Epithelial cell of prostate (primary cell): ENCODE data around the gene NOC4L.

DNA sequence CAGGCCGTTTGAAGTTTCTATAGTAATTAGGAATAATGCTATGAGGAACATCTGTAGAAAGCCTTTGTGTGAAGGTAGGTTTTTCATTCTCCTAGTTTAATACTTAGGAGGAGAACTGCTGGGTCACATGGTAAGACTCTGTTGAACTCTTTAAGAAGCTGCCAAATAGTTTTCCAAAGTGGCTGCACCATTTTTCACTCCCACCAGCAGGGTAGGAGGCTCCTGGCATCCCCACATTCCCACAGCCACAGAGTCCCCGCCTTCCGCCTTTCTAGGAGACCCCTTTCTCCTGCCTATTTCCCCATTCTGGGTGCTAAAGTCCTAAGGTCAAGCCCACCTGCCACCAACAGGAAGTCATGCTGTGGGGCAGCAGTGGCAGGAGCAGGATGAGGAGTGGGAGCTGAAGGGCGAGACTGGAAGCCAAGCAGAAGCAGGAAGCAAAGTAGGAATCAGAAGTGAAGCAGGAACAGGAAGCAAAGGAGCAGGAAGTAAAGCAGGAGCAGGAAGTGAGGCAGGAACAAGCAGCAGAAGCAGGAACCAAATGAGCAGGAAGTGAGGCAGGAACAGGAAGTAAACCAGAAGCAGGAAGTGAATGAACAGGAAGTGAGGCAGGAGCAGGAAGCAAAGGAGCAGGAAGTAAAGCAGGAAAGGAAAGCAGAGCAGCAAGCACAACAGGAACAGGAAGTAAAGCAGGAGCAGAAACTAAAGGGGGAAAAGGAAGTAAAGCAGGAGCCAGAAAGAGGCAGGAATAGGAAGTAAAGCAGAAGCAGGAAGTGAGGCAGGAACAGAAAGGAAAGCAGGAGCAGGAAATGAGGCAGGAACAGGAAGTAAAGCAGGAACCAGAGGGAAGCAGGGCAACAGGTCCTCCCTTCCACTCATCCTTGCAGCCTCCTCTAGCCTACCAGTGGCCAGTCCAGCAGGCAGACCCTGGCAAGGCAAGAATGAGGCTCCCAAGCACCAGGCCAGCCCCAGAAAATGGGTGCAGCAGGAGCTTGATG, 38.2 kb upstream of the RIMBP2 start:
- RRBS, result no CpG with 5 or more reads among the region's 4 CpGs

- RRBS, result no CpG with 5 or more reads among the region's 11 CpGs
Measured at GRCh38 chr12:130801358-130801865, 37.6 kb downstream of the STX2 start.

GRCh38 chr12:130821200-130821948, 17.7 kb downstream of the STX2 start:
- RRBS, result no CpG with 5 or more reads among the region's 13 CpGs

DNA sequence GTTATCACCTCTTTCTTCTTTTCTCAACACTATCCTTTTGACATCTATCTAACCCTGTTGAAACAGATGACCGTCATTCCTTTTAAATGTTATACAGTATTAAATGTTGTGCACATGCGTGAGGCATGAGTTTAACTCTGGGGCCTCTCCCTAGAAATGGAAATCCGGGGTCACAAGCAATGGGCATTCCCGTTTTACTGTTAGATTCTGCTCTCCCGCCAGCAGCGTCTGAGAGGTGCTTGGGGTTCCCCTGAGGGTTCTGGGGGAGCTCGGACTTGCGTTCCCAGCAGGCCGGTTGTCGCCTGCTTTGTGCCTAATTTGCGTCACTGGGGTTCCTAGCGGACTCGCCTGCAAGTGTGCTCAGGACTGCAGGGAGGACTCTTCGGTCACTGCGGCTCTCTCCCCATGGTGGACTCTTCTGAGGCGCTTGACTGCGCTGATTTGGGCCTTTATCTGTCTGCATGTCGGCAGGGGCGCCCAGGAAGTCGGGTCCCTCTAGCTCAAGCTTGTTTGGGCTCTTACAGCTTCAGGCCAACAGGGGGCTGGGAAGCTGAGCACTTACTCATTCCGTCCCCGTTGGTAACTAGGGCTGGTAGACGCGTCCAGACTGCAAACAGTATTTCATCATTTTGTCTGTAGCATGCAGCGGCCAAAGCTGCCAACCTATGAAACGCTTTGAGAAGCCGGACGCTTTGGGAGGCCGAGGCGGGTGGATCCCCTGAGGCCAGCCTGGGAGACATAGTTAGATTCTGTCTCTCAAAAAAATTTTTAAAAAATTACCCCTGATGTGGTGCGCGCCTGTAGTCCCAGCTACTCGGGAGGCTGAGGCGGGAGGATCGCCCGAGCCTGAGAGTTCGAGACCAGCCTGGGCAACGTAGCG, 1.1 kb upstream of the RAN start:
- RRBS, result no CpG with 5 or more reads among the region's 39 CpGs

DNA sequence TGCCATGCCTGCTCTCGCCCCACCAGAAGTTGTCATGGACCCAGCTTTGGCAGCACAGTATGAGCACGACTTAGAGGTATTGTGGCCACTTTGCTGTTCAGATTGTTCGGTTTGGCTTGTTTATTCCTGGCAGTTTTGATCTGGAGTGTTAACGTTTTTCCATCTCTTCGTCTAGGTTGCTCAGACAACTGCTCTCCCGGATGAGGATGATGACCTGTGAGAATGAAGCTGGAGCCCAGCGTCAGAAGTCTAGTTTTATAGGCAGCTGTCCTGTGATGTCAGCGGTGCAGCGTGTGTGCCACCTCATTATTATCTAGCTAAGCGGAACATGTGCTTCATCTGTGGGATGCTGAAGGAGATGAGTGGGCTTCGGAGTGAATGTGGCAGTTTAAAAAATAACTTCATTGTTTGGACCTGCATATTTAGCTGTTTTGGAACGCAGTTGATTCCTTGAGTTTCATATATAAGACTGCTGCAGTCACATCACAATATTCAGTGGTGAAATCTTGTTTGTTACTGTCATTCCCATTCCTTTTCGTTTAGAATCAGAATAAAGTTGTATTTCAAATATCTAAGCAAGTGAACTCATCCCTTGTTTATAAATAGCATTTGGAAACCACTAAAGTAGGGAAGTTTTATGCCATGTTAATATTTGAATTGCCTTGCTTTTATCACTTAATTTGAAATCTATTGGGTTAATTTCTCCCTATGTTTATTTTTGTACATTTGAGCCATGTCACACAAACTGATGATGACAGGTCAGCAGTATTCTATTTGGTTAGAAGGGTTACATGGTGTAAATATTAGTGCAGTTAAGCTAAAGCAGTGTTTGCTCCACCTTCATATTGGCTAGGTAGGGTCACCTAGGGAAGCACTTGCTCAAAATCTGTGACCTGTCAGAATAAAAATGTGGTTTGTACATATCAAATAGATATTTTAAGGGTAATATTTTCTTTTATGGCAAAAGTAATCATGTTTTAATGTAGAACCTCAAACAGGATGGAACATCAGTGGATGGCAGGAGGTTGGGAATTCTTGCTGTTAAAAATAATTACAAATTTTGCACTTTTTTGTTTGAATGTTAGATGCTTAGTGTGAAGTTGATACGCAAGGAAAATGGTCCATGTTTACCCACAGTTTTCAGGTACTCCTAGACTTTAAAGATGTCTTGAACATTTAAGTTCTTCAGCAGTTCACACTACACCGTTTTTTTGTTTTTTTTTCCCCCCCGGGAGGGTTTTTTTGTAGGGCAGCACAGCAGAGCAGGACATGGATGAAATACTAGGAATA, 4.3 kb downstream of the RAN start:
- RRBS, result no CpG with 5 or more reads among the region's 16 CpGs

DNA sequence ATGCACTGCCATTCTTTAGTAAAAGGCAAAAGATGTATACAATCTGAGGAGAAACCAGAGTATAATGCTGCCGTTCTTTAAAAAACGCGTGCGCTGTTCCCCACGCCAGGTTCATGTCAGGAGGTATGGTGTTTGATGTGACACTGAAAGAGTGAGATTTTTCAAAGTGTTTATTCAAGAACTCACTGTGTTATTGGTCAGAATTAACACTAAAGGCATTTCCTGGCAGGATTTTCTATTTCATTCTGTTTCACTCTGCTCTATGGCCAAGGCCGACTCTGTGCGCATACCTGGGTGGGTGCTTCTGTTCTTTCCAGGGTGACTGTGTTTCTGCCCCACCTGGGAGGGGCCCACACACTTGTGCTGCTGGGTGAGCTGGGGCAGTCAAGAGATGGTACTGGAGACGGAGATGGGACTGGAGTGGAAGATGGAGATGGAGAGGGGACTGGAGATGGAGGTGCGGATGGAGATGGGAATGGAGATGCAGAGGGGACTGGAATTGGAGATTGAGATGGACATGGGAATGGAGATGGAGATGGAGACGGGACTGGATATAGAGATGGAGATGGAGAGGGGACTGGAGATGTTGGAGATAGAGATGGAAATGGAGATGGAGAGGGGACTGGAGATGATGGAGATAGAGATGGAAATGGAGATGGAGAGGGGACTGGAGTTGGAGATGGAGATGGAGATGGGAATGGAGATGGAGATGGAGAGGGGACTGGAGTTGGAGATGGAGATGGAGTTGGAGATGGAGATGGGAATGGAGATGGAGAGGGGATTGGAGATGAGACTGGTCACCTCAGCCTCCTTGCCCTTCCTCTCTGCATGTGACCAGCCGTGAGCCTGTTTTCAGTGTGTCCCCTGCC, 61.4 kb downstream of the ADGRD1 start:
- RRBS, result no CpG with 5 or more reads among the region's 11 CpGs

DNA sequence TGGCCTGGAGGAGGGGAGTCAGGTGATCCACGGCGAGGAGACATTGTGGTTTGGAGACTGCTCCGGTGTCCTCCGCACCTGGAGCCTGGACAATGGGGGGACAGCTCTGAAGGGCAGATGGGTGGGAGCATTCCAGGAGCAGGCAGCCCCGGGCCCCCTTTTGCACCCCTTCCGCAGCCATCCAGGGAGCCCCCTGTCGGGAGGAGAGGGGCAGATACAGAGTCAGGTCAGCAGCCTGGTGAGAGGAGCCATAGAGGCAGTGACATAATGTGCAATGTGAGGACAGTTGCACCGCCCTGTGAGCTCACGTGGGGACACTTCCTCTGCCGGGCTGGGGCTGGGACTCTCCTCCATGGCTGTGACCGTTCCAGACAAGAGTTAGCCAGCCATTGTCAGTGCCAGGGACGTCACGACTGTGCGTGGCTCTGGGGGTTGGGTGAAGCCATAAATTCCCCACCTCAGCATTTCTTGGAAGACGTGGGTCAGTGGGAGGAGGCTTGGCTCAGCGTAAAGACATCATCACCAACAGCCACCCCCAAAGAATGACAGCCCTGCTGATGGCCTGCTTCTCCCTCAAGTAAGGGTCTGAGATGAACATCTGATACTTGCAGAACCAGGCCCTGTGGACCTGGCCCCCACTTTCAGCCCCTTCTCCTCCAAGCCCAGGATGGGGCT, 93.7 kb downstream of the ADGRD1 start:
- RRBS, result 87% methylated on average over 3 of the region's 16 CpGs

- RRBS, result no CpG with 5 or more reads among the region's 19 CpGs
Measured at GRCh38 chr12:131074203-131075121, 120.8 kb downstream of the ADGRD1 start.

DNA sequence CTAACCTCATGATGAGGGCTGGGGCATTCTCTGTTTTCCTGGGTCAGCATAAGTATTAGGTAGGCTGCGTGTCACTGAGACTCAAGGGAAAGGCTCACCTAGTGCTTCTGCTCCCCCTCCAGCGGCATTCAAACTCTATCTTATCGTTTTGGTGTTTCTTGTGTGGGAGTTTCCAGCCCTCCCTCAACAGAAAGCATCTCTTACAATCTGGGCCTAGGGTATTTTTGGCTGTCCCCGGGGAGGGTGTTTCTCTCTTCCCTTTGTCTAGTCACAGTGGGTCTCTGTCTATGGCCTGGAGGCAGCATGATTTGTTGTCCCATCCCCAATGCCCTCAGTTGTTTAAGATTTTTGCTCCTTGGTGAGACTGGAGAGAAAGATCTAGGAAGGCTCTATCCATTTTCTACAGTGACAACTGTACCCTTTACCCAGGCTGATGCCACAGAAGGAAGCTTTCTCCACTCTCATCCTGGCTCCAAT, 286.0 kb downstream of the ADGRD1 start:
- RRBS, result no CpG with 5 or more reads among the region's 4 CpGs

DNA sequence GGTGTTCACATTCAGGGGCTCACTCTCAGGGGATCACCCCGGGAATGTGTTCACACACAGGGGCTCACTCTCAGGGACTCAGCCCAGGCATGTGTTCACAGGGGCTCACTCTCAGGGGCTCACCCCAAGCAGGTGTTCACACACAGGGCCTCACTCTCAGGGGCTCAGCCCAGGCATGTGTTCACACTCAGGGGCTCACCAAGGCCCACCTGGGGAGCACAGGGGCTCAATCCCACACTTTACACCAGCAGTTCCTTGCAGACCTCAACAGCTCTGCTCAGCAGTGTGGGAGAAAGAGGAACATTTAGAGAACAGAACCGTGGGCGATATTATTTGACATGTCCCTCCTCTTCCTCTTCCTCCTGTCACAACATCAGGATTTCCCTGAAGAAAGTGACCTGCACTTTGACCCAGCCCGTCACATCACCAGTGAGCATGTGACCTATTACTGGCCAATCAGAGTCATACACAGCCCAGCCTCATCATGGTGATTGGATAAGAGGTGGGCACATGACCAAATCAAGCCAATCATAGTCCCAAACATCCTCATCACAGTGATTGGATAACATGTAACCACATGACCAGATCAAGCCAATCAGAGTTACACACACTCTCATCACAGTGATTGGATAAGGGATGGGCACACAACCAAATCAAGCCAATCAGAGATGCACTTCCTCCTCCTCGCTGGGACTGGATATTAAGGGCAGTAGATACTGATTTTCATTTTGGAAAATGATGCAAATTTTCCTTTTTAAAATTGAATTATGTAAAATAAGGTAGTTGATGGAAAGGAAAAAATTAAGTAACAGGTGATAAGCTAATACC, 359.4 kb upstream of the SFSWAP start:
- RRBS, result no CpG with 5 or more reads among the region's 5 CpGs

- RRBS, result no CpG with 5 or more reads among the region's 8 CpGs
Measured at GRCh38 chr12:131607826-131608292, 103.0 kb upstream of the SFSWAP start.

GRCh38 chr12:131757442-131757864, 46.6 kb downstream of the SFSWAP start:
- RRBS, result 100% methylated on average over 2 of the region's 11 CpGs

DNA sequence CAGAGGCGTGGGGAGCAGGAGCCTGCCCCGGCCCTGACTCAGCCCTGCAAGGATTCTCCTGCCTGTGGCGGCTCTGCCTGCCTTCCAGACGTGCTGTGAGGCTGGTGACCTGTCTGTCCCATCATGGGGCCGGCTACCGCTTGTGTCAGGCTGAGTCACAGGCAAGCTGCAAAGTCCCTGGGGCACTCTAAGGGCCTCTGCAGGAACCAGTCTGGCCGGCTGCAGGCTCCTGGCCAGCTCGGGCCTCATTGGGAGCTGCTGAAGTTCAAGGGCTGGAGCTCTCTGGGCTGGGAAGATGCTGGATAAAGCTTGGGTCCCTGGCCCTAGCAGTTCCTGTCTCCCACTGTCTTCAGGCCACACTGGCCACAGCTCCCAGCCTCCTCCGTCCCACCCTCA, 22.2 kb upstream of the ULK1 start:
- RRBS, result under 1% methylated on average over 4 of the region's 9 CpGs

DNA sequence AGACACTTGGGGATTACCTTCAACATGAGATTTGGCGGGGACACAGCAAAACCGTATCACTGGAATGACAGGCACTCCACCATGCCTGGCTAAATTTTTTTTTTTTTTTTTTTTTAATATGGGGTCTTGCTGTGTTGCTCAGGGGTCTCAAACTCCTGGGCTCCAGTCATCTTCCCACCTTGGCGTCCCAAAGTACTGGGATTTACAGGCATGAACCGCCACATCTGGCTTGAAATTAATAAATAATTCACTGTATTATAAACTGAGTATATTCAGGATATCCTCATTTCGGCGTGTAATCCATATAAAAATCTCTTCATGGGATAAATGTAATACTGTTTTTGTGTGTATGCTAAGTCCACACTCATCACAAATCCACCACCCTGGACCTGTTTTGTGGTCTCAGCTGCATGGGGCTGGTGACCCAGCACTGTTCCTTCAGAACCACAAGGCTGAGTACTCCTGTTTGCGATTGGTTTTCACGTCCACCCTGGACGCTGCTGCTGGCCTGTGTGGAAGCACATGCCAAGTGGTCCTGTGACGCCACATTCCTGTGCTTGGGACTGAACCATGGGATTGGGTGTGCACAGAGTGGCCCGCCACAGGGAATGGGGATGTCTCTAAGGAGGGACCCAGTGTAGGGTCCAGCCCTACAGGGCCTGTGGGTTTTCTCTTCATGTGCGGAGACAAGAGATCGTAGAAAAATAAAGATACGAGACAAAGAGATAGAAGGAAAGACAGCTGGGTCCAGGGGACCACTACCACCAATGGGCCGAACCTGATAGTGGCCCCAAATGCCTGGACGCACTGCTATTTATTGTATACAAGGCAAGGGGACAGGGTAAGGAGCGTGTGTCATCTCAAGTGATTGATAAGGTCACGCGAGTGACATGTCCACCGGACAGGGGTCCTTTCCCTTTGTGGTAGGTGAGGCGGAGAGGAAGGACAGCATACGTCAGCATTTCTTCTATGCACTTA, 4.3 kb downstream of the PUS1 start:
- RRBS, result no CpG with 5 or more reads among the region's 22 CpGs

GRCh38 chr12:131947390-131947909, 2.3 kb upstream of the EP400 start:
- RRBS, result no CpG with 5 or more reads among the region's 9 CpGs

- RRBS, result no CpG with 5 or more reads among the region's 9 CpGs
Measured at GRCh38 chr12:131987424-131988092, 37.8 kb downstream of the EP400 start.

GRCh38 chr12:132034928-132035705, 85.4 kb downstream of the EP400 start:
- RRBS, result no CpG with 5 or more reads among the region's 26 CpGs

DNA sequence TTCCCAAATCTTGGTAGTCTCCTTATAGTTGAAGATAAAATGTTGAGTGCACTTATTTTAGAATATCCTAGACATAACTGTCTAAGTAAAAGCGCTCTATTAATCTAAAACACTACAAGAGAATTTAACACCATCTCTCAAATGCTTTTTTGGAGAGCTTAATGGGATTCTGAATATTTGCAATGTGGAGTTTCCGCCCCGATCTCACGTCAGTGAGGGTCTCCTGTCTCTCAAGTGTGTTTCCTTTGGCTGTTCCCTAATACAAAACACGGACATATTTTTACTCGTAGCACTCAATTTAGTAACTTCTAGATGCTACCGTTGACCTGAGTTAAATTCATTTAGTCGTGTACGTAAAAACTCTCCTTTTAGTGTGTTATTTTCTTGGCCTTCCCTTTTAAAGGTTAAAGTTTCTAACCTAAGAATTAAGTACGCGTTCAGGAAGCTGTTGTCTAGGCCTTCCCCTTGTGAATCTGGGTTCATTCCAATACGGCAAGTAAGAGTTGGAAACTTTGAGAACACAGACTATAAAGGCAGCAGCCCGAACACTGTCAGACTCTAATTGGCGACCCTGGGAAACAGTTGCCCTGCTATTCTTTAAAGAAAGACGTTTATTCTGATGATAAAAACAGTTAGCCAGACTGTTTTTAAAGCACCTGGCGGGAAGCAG, 64.4 kb downstream of the DDX51 start:
- RRBS, result no CpG with 5 or more reads among the region's 16 CpGs

DNA sequence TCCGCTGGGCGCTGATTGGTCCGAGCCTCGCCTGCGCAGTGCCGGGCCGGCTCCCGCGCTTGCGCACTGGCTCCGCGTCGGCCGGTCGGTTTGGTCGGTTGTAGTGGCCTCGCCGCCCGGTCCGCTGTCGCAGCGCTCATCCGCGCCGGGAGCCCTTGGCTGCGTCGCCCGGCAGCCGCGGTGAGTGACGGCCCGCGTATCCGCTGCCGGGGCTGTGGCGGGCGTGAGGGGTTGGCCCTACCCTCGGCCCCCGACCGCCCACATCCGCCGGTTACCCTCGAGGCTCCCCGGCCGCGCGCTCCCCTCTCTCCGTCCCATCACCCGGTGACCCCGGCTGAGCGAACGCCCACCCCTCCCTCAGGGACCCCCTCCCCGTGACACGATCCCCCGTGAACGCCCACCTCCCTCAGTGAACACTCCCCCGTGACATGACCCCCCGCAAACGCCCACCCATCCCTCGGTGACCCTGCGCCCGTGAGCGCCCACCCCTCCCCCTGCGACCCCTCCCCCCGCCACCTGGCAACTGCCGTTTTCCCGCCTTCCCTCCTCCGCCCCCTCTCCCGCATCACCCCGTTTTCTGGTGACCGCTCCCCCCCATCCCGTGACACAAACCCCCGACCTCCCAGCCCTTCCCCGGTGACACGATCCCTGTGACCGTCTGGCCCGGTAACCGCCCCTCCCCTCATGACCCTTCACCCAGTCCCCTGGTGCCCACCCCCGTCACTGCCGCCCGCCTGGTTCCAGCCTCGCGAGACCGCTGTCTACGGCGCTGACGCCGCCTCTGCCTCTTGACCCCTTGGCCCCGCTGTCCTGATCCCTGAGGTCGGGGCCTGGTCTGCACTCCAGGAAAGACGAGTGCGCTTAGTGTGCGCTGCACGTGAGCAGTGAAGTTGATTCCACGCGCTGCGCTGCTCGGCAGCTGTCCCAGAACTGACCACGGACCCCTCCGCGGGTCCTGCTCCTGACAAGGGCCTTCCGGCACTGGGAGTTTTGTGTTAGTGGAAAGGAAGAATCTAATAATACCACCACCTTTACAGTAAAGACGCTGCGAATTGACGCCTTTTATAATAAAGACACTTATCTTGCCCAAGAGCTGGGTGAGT, 59.5 kb downstream of the DDX51 start:
- RRBS, result under 1% methylated on average over 28 of the region's 105 CpGs

DNA sequence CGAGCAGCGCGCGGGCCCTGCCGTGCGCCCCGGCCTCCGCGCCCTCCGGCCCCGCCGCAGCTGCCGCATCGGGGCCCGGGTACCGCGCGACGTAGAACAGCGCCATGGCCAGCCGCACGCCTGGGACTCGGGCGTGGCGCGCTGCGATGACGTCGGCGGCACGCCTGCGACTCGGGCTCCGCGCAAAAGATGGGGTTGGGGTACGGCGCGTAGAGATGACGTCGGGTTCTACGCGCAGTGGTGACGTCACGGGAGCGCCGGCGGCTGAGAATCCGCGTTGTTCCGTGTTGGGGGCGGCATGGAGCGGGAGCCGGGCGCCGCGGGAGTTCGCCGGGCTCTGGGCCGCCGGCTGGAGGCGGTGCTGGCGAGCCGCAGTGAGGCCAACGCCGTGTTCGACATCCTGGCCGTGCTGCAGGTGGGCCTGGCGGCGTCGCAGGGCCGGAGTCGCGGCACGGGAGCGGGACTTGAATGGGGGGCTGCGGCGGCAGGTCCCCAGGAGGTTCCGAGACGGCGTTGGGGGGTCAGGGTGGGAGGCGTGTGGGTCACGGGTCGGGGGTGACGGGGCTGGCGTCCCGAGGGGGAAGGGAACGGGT, at the start of gene NOC4L:
Gene NOC4L, plus strand, starts transcription at position 267 of the 593 bp plus-strand sequence.
- RRBS, result 1% methylated on average over 24 of the region's 87 CpGs